Measurements from ENCODE around the genes GPR4 and PNMA8C.

- RAMPAGE, long total RNA: no peak
- RRBS: 17% methylated on average over 6 of the region's 53 CpGs
Measured at GRCh38 chr19:45528680-45529446, 21.6 kb downstream of the VASP start.

DNA sequence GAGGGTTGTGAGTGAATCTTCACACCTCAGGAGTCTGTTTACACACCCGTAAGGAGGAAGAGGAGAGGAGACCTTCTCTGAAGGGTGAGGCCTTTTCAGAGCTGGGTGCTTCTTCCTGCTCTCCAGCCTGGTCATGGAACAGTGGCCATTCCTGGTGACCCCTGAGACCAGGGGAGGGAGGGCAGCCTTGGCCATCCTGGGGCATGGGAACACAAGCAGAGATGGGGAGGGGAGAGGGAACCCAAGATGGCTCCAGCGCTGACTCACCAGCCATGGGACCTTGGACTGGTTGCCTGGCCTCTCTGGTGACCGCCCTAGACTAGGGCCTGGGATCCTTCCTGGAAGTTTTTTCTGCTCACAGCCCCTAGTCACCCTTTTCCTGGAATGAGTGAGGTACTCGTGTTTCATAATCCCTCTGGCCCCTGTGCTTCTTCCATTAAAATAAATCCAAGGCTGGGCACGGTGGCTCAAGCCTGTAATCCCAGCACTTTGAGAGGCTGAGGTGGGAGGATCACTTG lies 3.2 kb upstream of the OPA3 start:
- RAMPAGE, long total RNA: no peak
- RRBS: no CpG with 5 or more reads among the region's 5 CpGs

- RAMPAGE, long total RNA: no peak
- RRBS: no CpG with 5 or more reads among the region's 36 CpGs
Measured at GRCh38 chr19:45590755-45591337, 6.2 kb upstream of the OPA3 start.

DNA sequence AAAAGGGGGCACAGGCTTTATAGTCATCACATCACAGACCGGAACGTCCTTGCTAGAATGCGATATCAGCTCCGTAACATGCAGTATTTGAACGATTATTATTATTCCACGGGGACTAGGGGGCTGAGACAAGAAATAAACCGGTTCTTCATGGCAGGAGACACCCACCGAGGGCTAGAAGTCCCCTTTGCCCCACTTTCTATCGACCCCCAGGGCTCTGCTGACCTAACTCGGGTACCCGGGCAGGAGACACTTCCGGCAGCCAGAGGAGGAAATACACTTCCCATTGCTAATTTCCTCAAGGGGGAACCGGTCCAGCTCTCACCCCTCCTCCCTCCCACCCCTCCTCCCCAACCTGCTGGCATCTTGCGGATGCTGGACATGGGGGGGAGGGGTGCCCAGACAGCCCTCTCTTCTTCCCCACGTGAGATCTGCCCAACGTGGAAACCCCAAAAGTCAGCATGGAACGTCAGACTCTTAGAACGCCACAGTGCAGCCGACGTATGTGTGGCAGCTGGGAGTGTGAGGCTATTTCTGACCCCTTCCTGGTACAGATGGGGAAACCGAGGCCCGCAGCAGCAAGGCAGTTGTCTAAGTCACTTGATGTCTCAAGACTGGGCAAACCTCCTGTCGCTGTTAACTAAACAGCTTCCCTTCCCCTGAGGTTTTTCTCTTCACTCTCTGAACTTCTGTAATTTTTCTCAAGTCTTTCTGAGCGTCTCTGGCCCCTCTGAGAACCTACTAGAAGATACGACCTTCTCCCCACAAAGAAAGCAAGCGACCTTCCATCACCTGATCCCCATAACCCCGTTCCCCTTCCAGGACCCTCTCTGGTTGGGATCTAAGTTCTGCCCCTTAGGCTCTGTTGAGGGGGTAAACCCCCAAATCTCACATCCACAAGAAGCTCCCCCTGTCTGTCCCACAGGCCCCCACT lies 3.6 kb downstream of the GPR4 start:
- RAMPAGE, long total RNA: no peak
- RRBS: 3% methylated on average over 9 of the region's 27 CpGs

DNA sequence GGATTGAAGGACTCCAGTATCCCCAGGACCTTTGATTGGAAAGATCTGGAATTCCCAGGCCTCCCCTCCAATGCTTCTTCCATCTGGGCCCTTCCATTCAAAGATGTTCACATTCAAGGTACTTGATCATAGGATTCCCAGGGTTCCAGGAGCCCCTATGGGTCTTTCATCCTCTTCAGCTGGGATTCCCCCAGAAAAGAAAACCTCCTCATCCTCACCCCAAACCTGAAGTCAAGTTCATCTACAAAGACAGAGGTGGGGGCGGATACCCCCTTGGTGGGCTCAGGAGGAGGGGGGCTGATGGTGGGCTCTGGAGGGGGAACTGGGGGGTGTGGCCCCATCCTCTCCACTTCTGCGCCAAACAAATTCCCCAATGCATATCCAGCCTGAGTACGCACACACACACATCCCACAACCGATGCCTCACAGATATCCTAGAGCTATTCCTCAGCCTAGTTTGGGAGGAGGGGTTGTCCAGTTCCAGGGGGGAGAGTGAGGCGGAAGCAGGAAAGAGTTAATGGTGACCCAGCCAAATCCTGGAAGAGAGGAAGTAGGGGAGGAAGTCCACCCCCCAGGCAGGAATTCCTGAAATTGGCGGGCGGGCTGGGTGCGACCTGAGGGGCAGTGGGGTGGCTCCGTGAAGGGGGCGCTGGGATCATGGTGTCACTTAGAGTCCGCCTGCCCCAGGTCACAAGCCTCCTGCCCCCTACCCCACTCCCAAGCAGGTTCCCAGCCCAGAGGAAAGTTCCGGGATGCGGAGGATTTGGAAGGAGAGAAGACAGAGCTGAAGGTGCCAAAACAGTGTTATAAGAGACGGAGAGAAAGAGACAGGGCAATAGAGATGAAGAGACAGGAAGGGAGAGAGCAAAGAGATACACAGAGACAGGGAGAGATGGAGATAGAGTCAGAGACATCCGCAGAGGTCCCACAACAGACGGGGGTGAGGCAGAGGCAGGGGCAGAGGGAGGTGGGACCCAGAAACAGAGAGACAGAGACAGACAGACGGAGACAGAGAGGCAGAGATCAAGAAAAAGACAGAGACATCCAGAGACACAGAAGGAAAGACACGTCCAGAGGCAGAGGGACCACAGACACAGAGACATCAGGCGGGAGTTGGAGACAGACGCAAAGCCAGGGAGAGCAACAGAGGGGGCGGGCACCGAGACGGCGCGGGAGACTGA lies 810 bp downstream of the GPR4 start:
- RAMPAGE, long total RNA: no peak
- RRBS: no CpG with 5 or more reads among the region's 25 CpGs

GRCh38 chr19:45601993-45602512 lies at the start of gene GPR4:
Gene GPR4, minus strand, starts transcription at chr19:45602212.
- RAMPAGE, long total RNA: no peak
- RRBS: 2% methylated on average over 20 of the region's 41 CpGs

- RAMPAGE, long total RNA: no peak
- RRBS: no CpG with 5 or more reads among the region's 13 CpGs
Measured at GRCh38 chr19:45638186-45638807, 900 bp downstream of the EML2 start.

DNA sequence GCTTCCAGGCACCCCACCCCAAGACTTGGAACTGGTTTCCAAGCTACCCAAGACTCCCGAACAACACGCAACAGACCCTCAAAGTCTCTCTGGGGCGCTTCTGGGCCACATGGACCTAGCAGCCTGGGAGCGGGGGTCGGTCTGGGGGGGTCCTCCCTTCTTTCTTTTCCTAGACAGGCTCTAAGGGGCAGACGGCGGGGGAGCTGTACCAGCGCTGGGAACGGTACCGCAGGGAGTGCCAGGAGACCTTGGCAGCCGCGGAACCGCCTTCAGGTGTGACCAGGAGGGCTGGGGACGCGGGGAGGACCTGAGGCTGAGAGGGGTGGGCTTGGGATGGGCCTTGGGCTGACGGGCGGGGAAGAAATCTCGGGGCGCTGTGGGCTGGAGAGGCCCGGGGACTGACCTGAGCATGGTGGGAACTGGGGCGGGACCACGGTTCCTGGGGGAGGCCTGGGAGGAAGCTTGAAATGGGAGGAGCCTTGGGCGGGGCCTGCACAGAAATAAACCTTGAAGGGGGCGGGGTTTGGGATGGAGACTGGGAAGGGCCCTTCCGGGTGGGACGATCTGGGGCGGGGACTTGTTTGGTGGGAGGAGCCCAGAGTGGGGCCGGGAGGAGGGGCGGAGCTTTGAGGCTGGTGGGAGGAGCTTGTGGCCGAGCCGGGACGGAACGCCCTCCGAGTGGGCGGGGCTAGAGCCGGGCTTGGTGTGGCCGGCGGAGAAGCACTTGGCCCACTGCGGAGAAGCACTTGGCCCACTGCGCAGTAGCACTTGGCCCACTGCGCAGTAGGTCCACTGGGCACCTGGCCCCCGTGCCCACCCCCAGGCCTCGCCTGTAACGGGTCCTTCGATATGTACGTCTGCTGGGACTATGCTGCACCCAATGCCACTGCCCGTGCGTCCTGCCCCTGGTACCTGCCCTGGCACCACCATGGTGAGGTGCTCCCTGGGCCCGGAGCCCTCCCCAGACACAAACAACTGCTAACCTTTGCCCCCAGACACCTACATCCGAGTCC lies 2.7 kb downstream of the GIPR start:
- RAMPAGE, long total RNA: no peak
- RRBS: 14% methylated on average over 8 of the region's 50 CpGs

DNA sequence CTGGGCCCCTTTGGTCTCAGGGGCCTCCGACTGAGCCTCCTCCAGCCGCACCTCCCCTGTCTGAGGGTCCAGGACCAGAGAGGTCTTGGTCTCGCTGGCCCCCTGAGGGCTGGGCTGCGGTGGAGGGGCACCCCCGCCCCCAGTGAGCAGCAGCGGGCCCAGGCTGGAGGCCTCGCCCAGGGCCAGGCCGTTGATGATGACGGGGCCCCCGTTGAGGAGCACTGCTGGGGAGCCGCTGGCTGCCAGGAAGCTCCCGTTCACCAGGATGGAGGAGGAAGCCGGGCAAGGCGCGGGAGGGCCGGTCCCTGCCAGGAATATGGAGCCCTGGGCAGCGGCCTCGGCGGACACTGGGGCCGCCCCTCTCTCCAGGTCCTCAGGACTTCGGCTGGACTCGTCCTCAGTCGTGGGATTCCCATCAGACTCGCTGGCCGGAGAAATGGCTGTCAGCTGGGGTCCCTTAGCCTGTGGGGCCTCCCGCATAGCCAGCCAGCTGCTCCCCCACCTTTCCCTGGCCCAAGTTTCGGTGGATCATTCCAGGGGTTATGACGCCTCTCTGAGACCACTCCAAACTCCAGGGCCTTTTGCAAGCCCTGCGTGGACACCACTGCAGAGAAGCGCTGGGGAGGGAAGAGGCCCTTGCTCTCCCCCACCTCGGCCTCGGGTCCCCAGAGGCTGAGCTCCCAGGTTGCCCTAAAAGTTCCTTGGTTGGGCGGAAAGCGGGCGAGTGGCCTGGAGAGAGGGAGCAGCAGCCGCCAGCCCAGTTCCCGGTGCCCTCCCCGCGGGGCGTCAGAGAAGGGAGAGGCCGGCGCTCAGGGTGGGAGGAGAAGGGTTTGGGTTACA lies 2.1 kb downstream of the SIX5 start:
- RAMPAGE, long total RNA: no peak
- RRBS: 6% methylated on average over 6 of the region's 42 CpGs

- RAMPAGE, long total RNA: no peak
- RRBS: 2% methylated on average over 38 of the region's 90 CpGs
Measured at GRCh38 chr19:45768011-45768679, 907 bp downstream of the SIX5 start.

GRCh38 chr19:45780684-45781443 lies 1.4 kb downstream of the DMPK start:
- RAMPAGE, long total RNA: no peak
- RRBS: 50% methylated on average over 1 of the region's 14 CpGs

- RAMPAGE, long total RNA: no peak
- RRBS: no CpG with 5 or more reads among the region's 7 CpGs
Measured at GRCh38 chr19:45852816-45853382, 10.0 kb downstream of the SYMPK start.

- RAMPAGE, long total RNA: no peak
- RRBS: no CpG with 5 or more reads among the region's 14 CpGs
Measured at GRCh38 chr19:46278155-46278892, 18.5 kb upstream of the HIF3A start.

GRCh38 chr19:46303529-46304679 lies 7.1 kb downstream of the HIF3A start:
- RAMPAGE, long total RNA: no peak
- RRBS: 15% methylated on average over 10 of the region's 74 CpGs

- RAMPAGE, long total RNA: no peak
- RRBS: 5% methylated on average over 6 of the region's 36 CpGs
Measured at GRCh38 chr19:46428624-46429301, at the start of gene PNMA8C. Gene PNMA8C, minus strand, starts transcription at chr19:46428936.

DNA sequence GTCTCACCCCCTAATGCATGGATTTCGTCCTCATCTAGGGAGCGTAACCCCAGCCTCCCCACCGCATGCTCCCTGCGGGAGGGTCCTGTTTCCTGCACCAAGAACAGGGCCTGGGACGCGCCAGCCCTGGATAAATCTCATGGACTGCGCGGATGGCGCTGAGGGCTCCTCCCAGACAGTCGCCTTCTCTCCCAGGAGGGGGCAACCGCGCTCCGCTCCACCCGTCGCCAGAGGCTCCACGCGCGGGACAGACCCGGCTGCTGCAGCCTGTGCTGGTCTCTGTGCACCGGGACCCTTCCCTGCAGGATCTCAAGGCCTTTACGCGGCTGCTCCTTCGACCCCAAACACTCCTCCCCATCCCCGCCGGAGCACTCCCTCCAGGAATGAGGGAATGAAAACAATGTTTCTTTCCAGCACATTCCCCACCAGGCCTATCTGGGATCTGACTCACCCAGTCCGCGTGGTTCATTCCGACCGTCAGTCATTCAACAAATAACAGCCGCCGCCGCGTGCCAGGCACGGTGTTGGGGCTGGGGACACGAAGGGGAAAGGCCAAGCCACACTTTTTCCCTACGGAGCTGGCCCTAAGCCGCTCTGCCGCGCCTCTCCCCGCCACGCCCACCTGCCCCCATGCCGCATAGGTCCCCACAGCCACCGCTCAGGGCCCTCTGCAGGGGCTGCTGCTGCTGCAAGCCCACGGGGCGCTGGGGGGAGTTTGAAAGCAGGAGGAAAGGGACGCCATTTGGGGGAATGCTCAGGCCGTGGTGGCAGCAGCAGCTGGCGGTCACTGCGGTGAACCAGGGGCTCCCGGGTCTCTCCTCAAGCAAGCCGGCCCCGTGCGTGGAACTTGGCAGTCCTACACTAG lies 6.0 kb downstream of the PNMA8B start:
- RAMPAGE, long total RNA: no peak
- RRBS: 6% methylated on average over 5 of the region's 53 CpGs

GRCh38 chr19:46626493-46626884 lies 1.6 kb upstream of the PTGIR start:
- RAMPAGE, long total RNA: no peak
- RRBS: no CpG with 5 or more reads among the region's 12 CpGs

DNA sequence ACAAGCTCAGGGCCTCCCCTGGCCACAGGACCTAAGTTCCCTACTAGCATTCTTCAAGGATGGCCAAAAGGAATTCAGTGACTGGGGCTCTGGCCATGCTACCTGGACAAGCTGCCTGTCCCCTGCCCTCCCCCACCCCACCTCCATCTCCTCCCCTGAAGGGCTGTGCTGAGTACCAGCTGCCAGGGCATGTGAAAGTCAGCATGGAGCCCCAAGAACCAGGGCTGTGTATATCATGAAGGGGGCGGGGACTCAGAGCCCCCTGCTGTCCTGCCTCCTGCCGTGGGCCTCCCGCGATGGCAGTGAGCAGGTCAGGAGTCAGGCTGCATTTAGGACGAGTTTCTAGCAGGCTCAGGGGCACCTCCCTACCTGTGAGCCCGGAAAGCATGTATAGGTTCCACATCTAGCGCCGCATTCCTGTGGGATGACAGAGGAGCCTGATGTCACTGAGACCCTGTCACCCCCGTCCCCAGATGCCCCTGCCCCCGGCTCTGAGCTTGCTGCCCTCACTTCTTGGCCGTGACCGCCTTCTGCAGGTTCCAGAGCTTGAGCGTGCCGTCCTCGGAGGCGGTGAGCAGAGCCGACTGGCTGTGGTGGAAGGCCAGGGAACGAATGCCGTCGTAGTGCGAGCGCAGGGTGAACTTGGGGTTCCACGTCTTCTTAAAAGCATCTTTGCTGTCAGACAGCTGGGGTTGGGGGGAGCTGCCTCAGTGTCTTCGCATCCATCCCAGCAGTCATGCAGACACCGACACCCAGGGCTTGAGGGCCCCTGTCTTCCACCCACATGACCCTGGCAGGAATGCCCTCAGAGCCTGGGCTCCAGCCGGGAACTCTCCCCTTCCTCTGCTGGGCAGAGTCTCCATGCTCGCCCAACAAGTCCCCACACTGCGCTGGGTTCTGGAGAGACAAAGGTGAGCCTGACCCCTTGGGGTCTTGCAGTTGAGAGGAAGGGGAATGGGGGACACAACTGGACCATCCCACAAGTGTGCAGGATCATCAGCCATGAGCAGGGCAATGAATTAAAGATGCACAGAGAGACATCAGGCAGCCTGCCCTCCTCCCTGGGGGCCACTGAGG lies 8.4 kb upstream of the PRKD2 start:
- RAMPAGE, long total RNA: no peak
- RRBS: 88% methylated on average over 5 of the region's 28 CpGs

- RAMPAGE, long total RNA: no peak
- RRBS: no CpG with 5 or more reads among the region's 23 CpGs
Measured at GRCh38 chr19:46737448-46738096, 8.3 kb upstream of the FKRP start.

GRCh38 chr19:46764603-46765296 lies 18.5 kb upstream of the STRN4 start:
- RAMPAGE, long total RNA: no peak
- RRBS: 100% methylated on average over 2 of the region's 12 CpGs

All from cardiac muscle cell (in vitro differentiated cells and primary cell).